Cytotoxic T cell (primary cell): ENCODE results near the genes PLCB4, PAK5 and TASP1.

DNA sequence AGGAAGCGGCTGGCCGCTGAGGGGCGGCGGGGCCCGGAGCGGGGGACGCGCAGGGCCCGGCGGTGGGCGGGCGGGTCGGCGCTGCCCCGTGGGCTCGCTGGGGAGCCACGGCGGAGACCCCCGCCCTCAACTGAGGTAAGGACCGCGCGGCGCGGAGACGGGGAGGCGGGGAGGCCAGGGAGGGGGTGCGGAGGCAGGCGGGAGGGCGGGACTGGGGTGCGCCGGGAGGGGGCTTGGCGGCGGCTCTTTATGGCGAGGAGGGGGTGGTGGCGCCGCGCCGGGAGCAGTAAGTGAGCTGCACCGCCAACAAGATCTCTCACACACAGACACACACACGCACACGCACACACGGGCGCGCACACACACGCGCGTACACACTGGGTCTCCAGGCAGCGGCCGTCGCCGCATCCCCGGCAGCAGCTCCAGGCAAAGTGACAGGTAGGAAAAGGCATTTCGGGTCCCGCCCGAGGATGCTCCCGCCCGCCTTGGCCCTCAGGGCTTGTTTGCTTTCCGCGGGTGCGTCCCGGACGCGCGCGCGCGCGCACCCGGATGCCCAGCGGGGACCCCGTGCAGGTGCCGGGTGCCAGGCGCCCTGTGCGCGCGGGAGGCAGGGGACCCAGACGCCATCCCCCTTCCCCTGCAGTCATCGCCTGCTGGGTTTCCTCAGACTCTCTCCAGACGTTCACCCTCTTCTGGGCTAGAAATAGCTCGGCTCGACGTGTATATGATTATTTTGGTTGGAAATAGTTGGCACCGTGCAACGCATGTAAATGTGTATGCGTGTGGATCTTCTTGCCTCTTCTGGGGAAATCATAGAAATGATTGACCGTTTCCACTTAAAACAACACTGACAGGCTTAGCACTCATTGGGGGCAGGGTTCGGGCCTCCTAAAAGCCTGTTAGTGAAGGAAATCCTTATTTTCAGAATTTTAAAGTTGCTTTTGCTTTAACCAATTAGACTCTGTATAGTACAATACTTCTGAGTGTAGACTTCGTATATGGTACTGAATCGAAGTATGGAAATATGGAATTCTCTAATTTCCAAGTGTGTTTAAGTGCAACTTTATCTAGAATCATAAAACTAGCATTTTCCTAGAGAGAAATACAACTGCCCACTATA is at the start of gene PLCB4:
Gene PLCB4 (plus strand): TSS at position 319 of the 1,120 bp plus-strand sequence.
- PRO-cap, 2 experiments: no peak in any of the 2 experiments

- PRO-cap, 2 experiments: no peak in any of the 2 experiments
Measured at GRCh38 chr20:9108353-9108878, 39.5 kb downstream of the PLCB4 start.

DNA sequence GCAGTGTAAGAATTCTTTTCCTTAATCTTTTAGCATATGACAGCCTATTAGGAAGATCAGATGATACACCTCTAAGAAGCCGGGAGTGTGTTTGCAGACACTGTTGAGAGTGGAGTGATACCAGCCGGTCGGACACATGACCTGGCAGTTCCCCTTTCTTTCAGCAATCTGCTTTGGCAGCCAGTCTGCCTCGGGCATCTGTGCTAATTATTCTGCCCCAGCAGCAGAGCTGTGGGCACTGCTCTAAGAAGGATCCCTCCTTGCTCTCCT is 50.9 kb downstream of the PLCB4 start:
- PRO-cap, 2 experiments: no peak in any of the 2 experiments

DNA sequence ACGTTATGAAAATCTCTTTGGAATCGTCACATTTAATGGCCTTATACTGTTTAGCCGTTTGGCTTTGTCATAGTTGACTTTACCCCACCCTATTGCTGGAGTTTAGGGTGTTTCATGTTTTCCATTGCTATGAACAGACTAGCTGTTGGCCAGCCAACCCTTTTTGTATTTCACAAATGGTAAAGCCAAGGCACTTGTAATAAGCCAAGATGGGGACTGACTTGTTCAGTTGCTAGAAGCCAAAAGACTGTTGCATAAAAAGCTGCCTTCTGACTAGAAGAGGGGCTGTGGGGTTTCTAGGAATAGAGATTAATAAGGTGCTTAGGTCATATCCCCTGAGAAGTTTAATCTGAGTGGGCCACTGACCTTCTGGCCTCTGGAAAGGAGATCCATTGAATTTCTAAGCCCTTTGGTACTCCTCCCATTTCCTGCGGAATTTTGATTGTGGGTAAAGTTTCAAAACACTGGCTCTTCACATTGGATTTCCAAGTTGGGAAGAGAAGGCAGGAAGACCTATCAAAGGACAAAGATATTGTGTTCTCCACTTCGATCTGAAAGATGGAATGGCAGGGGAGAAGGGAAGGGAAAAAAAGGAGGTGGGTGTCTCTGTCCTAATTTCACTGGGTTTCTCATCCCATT is 211.1 kb downstream of the PLCB4 start:
- PRO-cap, 2 experiments: no peak in any of the 2 experiments

GRCh38 chr20:9582900-9583188 is 68.5 kb downstream of the LAMP5 start:
- PRO-cap, 2 experiments: no peak in any of the 2 experiments

DNA sequence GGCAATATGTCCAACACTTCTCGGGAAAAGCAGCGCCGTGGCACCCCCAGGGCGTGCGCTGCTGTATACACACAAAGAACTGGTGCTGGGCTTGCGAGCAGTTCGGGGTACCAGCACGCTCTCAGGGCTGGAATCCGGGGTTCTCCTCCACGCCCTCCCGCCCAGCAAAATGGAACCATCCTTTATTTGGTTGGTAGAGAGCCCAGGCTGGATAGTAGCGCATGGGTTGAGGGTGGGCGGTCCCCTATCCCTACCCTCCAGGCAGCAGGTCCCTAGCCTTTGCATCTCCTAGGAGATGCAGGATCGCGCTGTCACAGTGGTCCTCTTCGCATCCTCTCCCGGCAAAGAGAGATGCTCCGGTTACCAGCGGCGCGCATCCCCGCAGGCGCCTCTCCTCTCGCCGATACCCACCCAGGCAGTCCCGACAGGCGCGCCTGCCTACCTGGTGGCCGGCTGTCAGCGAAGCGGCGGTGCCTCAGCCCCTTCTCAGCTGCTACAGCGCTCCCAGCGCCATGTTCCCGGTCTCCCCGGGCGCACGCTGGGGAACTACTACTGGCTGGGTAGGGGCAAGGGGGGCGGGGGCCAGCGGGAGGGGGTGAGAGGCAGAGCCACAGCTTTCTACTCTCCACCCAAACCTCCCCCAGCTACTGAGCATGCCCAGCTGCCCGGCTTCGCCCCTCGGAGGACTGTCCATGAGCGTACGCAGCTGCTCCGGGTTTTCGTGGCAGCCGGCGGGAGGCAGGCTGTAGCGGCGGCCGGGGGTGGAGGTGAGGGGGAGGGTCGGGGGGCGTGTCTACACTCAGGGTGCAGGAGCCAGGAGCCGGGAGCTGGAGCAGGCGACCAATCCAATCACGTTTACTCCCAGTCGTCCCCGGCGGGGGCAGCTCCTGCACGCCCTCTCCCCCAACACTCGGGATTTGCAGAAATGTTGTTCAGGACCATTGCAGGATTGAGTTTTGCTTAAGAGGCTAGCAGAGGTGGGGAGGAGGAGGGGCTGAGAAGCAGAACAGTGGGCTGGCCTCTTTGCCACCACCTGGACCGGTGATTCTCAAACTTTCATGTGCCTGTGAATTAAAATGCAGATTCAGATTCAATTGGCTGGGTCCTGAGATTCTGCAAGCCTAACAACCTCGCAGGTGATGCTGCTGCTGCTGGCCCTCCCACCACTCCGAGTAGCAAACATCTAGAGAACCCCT is at the start of gene PAK5:
Gene PAK5 (minus strand): TSS at position 757 of the 1,196 bp plus-strand sequence.
- PRO-cap, 2 experiments: no peak in any of the 2 experiments

GRCh38 chr20:10454126-10454593 is 19.1 kb downstream of the SLX4IP start:
- PRO-cap, 2 experiments: no peak in any of the 2 experiments

DNA sequence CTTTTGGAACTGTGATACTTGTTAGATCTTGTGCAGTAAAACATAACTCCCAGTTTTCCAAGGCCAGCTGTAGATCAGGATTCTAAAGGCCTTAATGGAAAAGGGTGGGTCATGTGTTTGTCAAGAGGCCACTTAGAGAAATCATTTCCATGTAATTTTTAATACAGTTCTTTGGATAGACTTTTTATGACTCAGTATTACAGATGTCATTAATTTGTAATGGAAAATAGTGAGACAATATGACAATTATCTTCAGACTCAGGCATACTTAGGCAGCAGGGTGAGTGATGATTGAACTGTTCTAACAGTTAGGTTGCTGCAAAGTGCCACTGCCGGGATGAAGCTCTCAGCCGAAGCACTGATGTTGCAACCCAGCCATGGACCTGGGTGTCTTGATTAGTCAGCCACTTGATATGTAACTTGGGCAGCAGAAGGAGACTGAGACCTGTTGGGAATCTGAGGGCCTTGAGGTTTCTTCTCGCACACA is 52.1 kb downstream of the SLX4IP start:
- PRO-cap, 2 experiments: no peak in any of the 2 experiments

DNA sequence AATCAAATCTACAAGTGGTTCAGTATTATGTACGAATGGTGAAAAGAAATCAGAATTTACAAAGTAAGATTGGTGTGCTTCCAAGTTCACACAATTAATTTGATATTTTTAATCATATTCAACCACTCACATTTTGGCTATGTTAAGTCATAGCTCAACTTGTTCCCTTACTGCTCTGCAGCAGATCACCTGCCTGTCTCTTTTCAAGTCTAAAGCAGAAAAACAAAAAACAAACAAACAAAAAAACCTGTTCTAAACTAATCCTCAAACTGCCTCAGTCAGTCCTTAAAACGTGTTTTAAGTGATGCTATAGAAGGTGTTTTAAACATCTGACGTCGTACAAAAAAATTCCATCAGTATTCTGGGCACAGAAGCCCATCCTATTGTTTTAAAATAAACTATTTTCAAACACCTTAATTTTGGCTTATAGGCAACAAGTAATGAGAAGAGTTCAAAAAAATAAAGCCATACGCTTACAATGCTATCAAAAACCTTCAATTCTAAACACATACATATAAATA is 35.4 kb downstream of the JAG1 start:
- PRO-cap, 2 experiments: no peak in any of the 2 experiments

DNA sequence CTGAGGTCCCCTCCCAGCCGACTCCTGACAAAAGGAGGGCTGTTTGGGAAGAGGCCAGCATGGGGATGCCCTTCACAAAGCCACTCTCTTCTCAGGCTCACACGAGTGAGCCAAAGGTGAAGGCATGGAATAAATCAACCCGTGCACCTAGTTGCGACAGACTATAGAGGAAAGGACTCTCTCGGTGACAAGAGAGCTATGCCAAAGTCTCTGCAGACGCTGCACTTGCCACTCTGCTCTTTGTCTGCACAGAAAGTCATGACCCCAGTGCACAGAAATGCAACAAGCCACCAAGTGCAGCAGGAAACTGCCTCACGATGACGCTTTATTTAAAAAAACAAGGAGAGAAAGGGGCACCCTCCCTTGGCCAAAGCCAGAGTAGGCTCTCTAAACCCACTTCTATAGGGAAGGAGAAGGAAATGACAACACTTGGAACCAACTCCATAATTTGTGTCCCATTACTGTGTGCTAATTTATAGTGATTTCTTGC is 21.0 kb downstream of the JAG1 start:
- PRO-cap, 2 experiments: no peak in any of the 2 experiments

GRCh38 chr20:10666519-10667788 is 6.8 kb downstream of the JAG1 start:
- PRO-cap, 2 experiments: no peak in any of the 2 experiments

DNA sequence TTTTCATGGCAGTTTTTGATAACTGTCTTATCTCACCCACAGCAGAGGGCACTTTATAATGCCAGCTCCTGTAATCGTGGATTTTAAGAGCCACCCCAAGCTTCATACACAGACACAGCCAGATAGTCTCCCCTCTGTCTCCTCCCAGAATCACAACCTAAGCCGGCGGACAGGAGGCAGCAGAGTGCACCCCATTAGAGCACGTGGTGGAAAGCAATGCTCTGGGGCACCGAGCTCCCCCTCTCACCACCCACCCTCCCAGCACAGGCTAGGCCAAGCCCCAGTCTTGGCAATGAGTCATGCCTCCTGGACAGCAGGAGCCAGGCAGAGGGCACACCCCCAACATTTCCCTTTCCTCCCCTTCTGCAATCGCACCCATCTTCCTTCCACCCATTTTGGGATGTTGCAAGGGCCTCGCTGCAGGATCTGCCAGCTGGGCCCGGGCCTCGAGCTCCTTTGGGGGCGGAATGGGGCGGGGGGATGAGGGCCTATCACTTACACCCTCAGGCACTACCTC is 2.4 kb downstream of the JAG1 start:
- PRO-cap, 2 experiments: no peak in any of the 2 experiments

- PRO-cap, 2 experiments: no peak in any of the 2 experiments
Measured at GRCh38 chr20:11337477-11337690, 580.3 kb upstream of the BTBD3 start.

DNA sequence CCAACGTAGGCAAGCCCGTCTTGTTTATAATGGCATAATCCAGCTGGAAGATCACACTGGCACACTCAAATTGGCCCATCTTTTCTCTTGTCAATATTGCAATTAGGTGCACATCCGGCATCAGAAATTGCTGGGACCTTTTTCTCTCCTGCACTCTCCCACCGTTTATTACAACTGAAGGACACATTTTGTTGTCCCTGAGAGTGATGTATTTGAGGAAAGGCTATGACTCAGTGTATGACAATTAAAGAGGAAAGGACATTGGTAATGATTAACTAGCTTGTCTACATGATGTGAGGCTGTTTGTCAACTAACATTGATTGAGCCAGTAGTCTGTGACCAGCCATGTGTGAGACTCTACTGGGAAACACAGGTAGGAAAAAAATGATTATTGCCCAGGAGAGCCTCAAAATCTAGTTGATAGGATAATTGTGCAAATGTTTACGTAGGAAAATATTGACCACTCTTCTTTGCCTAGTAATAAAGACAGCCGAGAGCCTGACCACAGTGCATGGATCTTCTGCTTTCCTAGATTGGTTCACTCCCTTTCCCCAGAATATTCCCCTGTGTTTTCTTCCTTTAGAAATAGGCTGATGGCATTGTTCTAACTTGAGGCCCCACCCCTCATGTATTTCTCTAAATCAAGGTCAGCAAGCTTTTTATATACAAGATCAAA is 230.0 kb upstream of the BTBD3 start:
- PRO-cap, 2 experiments: no peak in any of the 2 experiments

DNA sequence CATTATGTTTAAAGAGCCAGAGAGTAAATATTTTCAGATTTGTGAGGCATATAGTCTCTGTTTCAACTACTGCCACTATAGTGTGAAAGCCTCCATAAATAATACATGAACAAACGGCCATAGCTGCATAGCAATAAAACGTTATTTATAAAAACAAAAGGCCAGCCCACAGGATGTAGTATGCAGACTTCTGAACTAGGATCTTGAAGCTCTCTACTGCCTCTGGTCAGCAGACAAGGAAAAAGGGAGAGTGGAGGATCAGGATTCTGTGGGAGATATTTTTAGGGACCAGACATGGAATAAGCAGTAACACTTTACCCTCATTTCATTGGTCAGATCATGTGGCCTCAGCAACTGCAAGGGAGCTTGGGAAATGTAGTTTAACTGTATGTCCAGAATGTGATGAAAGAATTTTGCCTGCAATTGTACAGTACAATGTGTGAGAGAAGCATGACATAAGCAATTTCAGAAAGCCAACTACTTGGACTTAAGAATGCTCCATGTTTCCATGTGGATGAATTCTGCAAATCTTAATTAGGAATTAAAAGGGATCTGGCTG is 414.1 kb upstream of the SPTLC3 start:
- PRO-cap, 2 experiments: no peak in any of the 2 experiments

DNA sequence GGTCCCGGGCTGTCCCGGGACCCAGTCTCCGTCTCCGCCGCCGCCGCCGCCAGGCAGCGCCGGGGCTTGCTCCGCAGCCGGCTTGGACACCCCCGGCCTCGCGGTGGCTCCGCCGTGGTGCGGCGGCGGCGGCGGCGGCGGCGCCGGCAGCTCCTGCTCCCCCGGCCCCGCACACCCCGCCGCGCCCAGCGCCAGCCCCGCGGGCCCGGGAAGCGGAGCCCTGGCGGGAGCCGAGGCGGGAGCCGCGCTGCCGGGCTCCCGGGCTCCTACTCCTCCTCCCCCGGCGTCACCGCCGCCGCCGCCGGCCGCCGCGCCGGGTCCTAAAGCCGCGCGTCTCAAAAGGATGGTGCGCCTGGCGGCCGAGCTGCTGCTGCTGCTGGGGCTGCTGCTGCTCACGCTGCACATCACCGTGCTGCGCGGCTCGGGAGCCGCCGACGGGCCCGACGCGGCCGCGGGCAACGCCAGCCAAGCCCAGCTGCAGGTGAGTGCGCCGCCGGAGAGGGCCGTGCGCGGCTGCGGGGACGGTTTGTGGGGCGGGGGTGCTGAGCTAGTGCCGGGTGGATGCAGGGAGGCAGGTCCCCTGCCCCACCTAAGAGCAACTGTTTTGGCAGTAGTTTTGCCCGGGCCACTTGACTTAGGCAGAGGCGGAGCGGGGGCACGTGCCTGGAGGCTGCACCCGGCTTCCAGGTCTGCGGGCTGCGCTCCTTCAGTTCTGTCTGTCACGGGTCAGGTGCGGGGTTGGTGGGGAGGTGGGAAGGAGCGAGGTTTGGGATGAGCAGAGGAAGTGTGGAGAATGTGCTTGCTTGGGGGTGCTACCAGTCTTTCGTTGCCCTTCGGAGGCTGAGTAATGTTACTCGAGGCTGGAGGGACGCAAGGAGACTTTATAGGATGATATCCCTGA is 610 bp downstream of the ISM1 start:
- PRO-cap, 2 experiments: peak in 2 of 2 experiments; most common plus-strand start position 338 of the sequence (in 2); most common minus-strand start position 268 of the sequence (in 1)

DNA sequence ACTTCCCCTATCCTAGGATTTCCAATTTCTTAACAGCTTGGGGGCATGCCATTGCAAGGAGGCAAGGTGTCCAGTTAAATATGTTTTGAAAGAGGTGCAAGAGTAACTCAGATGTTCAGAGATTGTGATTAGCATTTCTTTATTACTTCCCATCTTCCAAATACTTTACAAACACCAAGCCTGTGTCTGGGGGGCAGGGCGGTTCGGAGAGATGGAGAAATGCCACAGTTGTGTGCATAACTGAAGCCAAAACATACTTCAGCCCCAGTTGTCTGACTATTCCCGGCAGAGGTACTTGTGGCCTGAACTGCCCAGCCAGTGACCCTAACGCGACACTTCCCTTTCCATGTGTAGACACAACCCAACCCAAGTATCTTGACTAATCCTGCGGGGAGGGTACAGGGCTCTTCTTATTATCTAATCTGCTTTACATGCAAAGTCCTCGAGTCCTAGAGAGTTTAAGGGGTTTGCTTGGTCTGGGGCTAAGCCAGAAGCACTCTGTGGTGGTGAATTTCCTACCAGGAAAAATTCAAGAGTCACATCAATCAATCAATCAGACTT is 46.1 kb downstream of the ISM1 start:
- PRO-cap, 2 experiments: no peak in any of the 2 experiments

- PRO-cap, 2 experiments: peak in 2 of 2 experiments; most common plus-strand start chr20:13639063 (in 1); most common minus-strand start chr20:13638917 (in 2)
Measured at GRCh38 chr20:13638203-13639350, at the start of gene TASP1. Gene TASP1 (minus strand): TSS chr20:13638932.

GRCh38 chr20:13810156-13810697 is 25.4 kb downstream of the NDUFAF5 start:
- PRO-cap, 2 experiments: no peak in any of the 2 experiments

DNA sequence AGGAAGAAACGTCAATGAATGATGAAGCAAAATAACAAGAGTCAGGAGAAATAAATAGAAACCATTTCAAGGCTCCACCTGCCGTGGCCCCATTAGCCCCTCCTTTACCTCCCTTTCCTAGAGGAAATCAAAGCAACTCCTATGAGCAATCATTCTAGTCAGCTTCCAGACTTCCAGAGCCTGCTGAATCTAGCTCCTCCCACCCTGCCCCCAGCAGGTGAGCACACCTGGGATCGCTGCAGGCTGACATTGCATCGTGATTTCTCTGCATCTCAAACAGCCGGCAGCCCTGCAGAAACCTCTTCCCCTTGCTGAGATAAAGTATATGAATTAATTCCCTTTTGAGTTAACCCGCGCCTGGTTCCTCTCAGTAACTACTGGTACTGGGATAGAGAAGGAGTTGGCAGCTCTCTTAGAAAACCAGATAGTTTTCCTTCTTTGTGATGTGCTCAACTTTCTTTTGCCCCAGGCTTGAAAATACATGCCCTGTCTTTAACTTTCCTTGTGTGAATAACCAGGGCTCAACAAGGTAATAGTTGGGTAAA is 582.4 kb upstream of the FLRT3 start:
- PRO-cap, 2 experiments: no peak in any of the 2 experiments